SK-MEL-5 (cell line): ENCODE results near the genes UNC80, LANCL1, VWC2L and ATIC.

RAMPAGE:
- cytosol, long total RNA = no peak
- long total RNA = no peak
- nucleus, long total RNA = no peak
Observed at GRCh38 chr2:208354723-208355982, 51.4 kb upstream of the PTH2R start.

GRCh38 chr2:208489489-208489932 lies 82.9 kb downstream of the PTH2R start:
RAMPAGE:
- cytosol, long total RNA = no peak
- long total RNA = no peak
- nucleus, long total RNA = no peak

DNA sequence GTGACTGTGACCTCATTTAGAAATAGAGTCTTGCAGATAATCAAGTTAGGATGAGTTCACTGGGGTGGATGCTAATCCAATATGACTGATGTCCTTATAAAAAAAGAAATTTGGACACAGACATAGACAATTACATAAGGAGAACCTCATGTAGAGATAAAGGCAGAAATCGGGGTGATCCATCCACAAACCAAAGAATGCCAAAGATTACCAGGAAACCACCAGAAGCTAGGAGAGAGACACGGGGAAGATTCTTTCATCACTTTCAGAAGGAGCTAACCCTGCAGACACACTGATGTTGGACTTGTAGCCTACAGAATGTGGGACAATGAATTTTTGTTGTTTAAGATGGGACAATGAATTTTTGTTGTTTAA lies 295.7 kb downstream of the PTH2R start:
RAMPAGE:
- cytosol, long total RNA = no peak
- long total RNA = no peak
- nucleus, long total RNA = no peak

GRCh38 chr2:209771269-209772352 lies at the start of gene UNC80:
Gene UNC80, plus strand, starts transcription at chr2:209771832.
RAMPAGE:
- cytosol, long total RNA = no peak
- long total RNA = no peak
- nucleus, long total RNA = start-site peak on the plus strand at chr2:209771660-209772051, 19 and 12 reads in 2 replicates

DNA sequence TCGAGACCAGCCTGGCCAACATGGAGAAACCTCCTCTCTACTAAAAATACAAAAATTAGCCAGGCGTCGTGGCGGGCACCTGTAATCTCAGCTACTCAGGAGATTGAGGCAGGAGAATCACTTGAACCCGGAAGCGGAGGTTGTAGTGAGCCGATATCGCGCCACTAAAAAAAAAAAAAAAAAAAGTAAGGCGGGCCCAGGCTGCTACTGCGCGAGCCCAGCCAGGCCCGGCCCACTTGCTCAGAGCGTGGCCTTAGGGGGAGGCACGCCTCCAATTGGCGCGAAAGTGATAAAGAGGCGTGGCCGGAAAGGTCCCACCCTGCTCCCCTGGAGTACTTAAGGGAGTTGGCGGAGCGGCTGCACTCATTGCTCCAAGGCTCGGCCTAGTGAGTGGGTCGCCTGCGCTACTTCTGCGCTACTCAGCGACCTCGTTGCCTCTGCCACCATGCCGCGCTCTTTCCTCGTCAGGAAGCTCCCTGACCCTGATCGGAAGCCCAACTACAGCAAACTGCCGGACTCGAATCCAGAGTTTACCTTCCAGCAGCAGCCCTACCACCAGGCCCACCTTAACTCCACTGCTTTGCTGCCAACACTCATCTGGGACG lies 36.8 kb downstream of the UNC80 start:
RAMPAGE:
- cytosol, long total RNA = no peak
- long total RNA = no peak
- nucleus, long total RNA = no peak

GRCh38 chr2:210080106-210080824 lies 77.8 kb downstream of the RPE start:
RAMPAGE:
- cytosol, long total RNA = no peak
- long total RNA = no peak
- nucleus, long total RNA = no peak

GRCh38 chr2:210169763-210170191 lies 1.4 kb downstream of the KANSL1L start:
RAMPAGE:
- cytosol, long total RNA = no peak
- long total RNA = no peak
- nucleus, long total RNA = no peak

RAMPAGE:
- cytosol, long total RNA = no peak
- long total RNA = no peak
- nucleus, long total RNA = no peak
Observed at GRCh38 chr2:210171478-210171950, 305 bp upstream of the KANSL1L start.

DNA sequence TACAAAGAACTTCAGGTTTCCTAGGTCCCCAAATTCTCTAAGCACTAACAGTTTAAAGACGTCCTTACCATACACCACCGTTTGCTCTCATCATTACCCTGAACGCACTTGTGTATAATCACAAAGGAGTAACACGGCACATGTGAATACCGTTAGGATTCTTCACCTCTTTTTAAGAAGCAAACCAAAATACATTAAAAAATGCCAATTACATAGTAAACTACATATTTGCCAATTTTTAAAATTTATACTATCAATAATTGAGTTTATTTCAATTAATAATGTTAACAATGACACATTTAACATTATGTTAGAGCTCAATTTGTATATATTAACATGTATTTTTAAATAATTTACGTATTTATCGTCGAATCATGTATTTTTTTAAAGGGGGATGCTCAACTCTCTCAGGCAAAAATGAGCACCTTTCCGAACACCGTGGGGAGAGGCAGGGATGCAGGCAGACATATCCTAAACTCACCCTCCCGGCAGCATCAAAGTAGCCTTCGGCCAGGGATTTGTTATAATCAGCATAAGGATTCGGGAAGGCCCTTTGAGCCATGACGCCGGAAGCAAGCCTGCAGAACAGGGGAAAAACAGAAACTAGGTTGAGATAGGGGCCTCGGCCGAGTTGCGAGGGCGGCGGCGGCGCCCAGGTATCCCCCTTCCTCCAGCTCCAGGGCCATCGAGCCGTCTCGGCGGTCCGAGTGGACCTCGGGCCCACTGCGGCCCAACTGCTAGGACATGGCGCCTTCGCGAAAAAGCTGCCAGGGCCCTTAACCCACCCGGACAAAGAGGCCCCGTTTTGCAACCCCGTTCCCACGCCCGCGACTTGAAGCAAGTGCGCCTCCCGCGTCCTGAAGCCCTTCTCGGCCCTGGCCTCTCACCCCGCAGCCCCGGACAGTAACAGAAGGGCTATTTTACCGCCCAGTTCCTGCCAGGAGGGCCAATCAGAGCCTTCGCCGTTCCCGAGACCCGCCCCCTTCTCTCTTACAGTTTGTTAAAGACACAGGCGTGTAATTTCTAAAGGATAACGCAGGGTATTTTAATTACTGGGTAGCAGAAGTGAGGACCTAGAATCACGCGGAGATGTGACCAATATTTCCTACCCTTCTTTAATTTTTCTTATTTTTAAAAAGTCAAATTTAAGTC lies at the start of gene LANCL1:
Gene LANCL1 (minus strand): TSS at position 925 of the 1,152 bp plus-strand sequence.
RAMPAGE:
- cytosol, long total RNA = start-site peak on the minus strand centred at position 882 of the sequence, 49 bp wide, 238 and 124 reads in 2 replicates
- long total RNA = start-site peak on the minus strand centred at position 882 of the sequence, 22 bp wide, 99 and 99 reads in 2 replicates
- nucleus, long total RNA = start-site peak on the minus strand centred at position 869 of the sequence, 60 bp wide, 86 and 71 reads in 2 replicates

DNA sequence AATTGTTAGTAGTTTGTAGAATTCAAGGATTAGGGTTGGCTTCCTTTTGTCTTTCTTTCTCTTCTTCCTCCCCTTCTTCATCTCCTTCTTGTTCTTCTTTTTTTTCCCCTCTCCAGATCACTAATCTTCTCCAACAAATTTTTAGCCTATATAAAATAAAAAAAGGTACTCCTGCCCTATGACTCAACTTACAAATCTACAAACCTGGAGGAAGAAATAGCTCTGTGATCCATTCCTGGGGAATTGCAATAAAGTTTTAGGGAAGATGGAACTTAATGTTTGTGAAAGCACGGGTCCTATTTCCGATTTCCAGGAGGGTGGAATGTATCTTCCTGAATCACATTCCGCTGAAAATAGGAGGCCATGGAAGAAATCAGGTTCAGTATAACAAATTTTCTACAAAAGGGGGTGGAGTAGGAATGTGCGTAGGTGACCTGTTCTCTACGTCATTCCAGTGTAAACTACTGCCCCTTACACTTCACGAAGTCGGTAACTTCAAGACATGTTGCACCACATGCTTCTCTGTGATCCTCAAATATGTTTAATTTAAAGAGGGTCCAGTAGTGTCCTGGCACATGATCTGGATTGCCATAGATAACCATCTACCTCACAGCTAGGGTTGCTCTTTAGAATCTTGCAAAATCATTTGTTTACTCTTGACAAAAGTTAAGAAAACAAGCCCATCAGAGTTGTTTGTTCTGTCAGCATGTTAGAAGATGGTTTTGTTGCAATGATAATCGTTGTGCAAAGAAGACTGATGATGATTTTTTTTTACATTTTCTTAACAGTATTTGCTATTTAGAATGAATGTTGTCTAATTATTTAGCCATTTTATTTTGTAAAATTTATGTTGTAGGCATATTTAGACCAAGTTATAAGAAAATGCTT lies 7.6 kb upstream of the CPS1 start:
RAMPAGE:
- cytosol, long total RNA = no peak
- long total RNA = no peak
- nucleus, long total RNA = no peak

DNA sequence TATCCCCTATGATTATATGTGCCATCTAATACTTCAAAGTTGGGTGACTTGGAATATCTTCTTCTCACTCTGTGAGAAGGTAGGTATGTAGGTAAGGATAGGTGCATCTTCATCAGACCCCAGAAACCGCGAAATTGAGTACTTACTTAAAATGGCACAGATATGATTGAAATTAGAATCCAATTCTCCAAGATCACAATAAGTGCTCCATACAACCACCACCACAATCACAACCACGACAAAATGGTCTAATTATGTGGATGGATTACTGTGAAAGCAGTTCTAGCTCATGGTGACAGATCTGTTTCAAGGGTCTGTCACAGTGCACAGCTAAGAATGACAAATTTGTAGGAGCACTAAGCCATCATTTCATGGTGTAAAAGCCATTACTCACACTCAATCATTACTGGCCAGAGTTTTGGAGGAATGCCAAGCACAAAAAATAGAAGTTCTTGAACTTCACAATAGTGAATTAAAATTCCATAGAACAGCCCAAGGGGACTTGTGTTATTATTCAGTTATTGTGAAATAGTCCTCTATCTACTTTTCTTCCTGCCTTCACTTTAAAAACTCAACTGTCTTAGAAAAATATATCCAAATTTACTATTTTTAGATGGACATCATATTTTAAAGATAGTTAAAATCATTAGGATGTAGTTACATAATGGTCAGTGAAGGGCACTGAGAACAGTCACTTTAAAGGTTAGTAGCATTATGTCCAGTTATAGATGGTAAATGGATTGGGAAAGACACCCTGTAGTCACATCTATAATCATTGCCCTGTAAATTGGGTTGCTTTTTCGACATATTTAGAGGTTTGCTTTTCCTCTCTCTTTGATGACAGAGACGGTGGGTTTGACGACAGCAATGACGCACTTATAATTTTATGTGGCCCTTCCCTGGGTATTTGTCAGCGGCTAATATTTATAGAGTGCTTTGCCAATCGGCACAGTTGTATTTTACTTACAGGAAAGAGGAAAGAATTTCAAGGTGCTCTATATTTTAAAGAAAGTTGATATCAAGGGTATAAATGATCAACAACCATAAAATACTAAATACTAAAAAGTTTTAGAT lies 2.5 kb downstream of the CPS1 start:
RAMPAGE:
- cytosol, long total RNA = no peak
- long total RNA = no peak
- nucleus, long total RNA = no peak

DNA sequence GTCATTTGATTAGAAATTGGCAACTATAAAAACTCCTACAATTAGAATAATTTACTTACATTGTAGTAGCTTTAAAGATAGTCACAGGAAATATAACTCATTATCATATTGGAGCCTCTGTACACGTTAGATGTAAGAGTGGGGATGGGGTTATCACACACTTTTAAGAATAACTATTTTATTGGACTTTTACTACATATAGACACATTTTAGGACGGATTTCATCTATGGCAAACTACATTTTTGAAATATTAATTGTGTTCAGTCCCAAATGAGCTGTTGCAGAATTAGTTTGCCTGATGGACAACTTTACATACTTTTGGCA lies 4.3 kb downstream of the CPS1 start:
RAMPAGE:
- cytosol, long total RNA = no peak
- long total RNA = no peak
- nucleus, long total RNA = no peak

DNA sequence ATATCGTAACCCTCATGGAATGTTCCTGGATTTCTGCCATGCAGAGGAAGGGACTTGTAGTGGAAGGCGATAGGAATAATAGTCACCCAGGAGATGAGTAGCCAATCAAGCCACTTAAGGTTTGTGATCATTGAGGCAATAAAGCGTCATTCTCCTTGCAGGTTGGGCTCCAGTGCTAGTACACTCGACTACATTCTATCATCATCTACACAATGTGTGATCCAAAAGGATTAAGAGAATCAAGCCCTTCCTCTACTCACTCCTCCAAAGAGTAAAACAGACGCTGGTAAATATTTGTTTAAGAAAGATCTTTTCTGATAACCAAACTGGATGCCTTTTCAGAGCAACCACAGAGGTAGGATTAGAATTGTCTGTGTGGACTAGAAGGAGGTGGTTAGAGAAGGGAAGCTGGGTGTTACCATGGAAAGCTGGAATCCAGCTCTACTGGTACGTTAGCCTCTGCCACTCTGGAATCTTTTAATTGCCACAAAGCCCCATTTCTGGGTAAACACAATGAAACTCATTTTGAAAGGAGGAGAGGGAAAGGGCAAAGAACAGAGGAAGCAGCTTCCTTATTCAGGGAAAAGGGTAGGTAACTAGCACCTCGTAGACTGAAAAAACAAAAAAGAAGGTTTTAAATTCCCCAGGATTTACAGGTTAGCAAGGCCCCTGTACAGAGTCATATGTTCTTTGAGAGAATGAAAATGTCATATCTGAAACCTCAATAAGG lies 245.6 kb downstream of the IKZF2 start:
RAMPAGE:
- cytosol, long total RNA = no peak
- long total RNA = no peak
- nucleus, long total RNA = no peak

GRCh38 chr2:213188072-213188634 lies 36.7 kb upstream of the IKZF2 start:
RAMPAGE:
- cytosol, long total RNA = no peak
- long total RNA = no peak
- nucleus, long total RNA = no peak

DNA sequence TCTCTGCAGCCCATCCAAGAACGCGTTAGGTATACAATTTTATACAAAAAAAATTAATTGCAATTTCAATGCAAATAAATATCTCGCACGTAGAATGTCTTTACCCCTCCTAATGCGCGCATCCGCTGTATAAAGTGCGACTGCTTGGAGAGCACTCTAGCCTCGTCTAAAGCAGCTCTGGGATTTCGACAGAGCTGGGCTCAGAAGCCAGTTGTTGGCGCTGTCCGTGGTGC lies at the start of gene VWC2L:
Gene VWC2L (plus strand): TSS at position 159 of the 233 bp plus-strand sequence.
RAMPAGE:
- cytosol, long total RNA = no peak
- long total RNA = no peak
- nucleus, long total RNA = no peak

GRCh38 chr2:215311588-215312820 lies at the start of gene ATIC:
Gene ATIC, plus strand, starts transcription at chr2:215312059.
RAMPAGE:
- cytosol, long total RNA = start-site peak on the plus strand at chr2:215312056-215312139, 499 and 512 reads in 2 replicates
- long total RNA = start-site peak on the plus strand at chr2:215312076-215312133, 80 and 23 reads in 2 replicates
- nucleus, long total RNA = no peak

DNA sequence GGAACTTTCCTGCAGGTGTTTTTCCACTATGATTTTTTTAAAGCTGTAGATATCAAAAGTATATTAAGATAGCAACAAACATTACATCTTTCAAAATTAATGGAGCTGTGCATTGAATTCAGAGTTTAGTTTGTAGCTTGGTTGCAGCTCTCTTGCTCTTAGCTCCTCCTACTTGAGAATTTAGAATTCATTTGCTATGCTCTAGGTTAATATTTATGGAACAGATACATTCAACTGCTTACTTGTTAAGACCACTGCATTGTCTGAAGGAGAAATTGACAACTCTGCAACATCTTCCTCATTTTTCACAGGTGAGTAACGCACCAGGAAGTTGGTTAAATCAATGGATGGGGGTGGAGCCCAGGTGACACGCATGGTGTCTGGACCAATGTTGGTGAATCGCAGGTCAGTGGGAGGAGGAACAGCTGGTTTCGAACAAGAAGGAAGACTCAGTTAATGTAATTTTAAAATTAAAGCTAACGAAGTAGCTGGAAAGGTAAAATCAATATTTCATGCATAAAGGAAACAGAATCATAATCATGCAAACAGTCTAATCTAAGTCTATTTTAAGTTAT lies 44.4 kb downstream of the FN1 start:
RAMPAGE:
- cytosol, long total RNA = no peak
- long total RNA = no peak
- nucleus, long total RNA = no peak

RAMPAGE:
- cytosol, long total RNA = no peak
- long total RNA = no peak
- nucleus, long total RNA = no peak
Observed at GRCh38 chr2:215397587-215398052, 38.2 kb downstream of the FN1 start.

DNA sequence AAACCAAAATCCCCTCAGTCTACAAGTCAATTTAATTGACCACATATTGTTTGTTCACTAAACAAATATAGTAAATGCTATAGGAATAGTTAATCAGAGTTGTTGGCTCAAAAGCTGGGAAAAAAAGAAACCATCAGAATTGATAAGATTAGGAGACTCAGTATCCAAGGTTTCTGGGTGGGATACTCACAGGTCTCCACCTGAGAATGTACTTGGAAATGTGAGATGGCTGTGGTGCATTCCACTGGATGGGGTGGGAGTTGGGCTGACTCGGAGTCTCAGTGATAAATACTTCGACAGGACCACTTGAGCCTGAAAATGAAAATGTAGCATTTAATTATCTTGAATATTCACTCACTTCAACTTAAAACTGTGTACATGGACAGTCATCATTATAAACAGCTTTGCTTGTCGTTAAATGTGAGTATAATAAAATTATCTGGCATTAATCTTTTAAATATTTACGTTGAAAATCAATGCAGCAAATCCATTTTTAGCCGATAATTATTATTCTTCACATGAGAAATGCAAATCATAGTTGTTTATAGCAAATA lies 21.1 kb downstream of the FN1 start:
RAMPAGE:
- cytosol, long total RNA = no peak
- long total RNA = no peak
- nucleus, long total RNA = no peak

RAMPAGE:
- cytosol, long total RNA = no peak
- long total RNA = no peak
- nucleus, long total RNA = no peak
Observed at GRCh38 chr2:215653413-215653878, 217.6 kb upstream of the FN1 start.